Urinary bladder (tissue), 3 donors: ENCODE data around the gene MCF2L.

GRCh38 chr13:112735491-112735910 lies 45.7 kb downstream of the ATP11A start:
- PRO-cap, result no peak
- RAMPAGE, long total RNA, result no peak

- PRO-cap, result no peak
- RAMPAGE, long total RNA, result no peak
Observed at GRCh38 chr13:112742039-112742498, 52.2 kb downstream of the ATP11A start.

- PRO-cap, result no peak
- RAMPAGE, long total RNA, result no peak
Observed at GRCh38 chr13:112768613-112769225, 78.9 kb downstream of the ATP11A start.

- PRO-cap, result no peak
- RAMPAGE, long total RNA, result no peak
Observed at GRCh38 chr13:112861936-112862555, 107.0 kb upstream of the MCF2L start.

GRCh38 chr13:112873200-112874170 lies 95.5 kb upstream of the MCF2L start:
- PRO-cap, result no peak
- RAMPAGE, long total RNA, result no peak

GRCh38 chr13:112874361-112874810 lies 94.6 kb upstream of the MCF2L start:
- PRO-cap, result no peak
- RAMPAGE, long total RNA, result no peak

- PRO-cap, result no peak
- RAMPAGE, long total RNA, result no peak
Observed at GRCh38 chr13:112891279-112892029, 77.6 kb upstream of the MCF2L start.

GRCh38 chr13:112964714-112965399 lies 4.2 kb upstream of the MCF2L start:
- PRO-cap, result unidirectional peak, plus-strand start at chr13:112965201
- RAMPAGE, long total RNA, result no peak

- PRO-cap, result no peak
- RAMPAGE, long total RNA, result no peak
Observed at GRCh38 chr13:112968969-112970015, at the start of gene MCF2L. Gene MCF2L, plus strand, starts transcription at chr13:112969214.

DNA sequence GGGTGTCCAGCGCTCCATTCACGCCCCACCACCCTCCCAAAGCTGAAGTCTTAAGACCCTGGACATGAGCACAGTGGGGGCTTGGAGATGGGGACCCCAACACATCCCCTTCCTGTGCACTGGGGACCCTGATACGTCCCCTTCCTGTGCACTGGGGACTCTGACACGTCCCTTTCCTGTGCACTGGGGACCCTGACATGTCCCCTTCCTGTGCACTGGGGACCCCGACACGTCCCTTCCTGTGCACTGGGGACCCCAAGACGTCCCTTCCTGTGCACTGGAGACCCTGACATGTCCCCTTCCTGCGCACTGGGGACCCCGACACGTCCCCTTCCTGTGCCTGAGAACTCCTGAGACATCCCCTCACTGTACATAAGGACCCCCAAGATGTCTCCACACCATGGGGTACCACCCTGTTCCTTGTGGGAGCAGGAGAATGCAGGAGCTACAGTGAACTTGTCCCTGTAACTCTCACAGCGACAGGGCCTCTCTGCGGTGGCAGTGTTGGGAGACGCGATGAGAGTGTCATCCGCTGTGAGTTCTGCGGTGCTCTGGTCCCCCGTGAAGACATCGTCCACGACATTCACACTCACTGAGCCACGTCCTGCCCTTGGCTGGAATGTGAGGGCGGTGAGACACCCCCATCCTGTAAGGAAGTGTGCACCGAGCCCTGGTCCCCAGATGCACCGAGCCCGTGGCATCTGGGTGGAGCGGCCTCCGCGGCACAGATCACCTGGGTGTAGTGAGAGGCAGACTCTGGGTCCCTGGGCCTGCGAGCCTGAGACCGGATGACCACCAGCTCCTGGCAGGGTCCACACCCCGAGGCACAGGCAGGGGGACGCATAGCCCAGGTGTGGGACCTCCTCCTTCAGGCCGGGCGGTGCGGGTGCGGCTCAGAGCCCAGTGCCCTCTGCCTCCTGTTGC lies 12.1 kb downstream of the MCF2L start:
- PRO-cap, result no peak
- RAMPAGE, long total RNA, result no peak

GRCh38 chr13:113138698-113139560 lies 16.3 kb downstream of the F10 start:
- PRO-cap, result no peak
- RAMPAGE, long total RNA, result no peak

DNA sequence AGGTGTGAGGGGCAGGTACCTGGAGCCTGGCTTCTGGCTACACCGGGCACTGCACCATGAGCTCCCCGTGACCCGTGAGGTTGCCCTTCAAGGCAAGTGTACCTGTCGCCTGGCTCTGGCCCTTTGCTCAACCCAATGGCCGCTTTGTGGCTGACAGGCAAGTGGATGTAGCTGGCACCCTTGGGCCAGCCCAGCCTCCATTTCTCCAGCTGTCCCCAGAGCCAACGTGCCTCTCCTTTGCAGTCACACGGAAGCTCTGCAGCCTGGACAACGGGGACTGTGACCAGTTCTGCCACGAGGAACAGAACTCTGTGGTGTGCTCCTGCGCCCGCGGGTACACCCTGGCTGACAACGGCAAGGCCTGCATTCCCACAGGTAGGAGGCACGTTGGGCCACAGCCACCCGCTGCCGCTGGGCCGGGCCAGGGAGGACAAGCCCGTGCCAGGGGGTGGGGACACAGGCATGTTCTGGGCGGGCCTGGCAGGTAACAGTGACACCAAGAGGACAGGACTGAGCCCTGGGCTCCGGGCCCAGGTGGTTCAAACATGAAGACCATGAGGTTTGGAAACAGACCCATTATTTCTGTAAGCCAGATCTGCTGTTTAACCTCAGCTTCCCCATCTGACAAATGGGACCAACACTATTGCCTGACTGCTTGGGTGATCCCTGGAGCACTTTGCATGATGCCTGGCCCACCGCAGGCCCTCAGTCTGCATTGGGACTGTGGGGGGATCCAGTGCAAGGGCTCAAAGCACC lies 17.6 kb upstream of the PROZ start:
- PRO-cap, result no peak
- RAMPAGE, long total RNA, result no peak

GRCh38 chr13:113161182-113161892 lies 2.9 kb downstream of the PROZ start:
- PRO-cap, result no peak
- RAMPAGE, long total RNA, result no peak

- PRO-cap, result no peak
- RAMPAGE, long total RNA, result no peak
Observed at GRCh38 chr13:113179256-113180124, 21.0 kb downstream of the PROZ start.

GRCh38 chr13:113185037-113185481 lies 23.4 kb downstream of the PCID2 start:
- PRO-cap, result no peak
- RAMPAGE, long total RNA, result no peak

DNA sequence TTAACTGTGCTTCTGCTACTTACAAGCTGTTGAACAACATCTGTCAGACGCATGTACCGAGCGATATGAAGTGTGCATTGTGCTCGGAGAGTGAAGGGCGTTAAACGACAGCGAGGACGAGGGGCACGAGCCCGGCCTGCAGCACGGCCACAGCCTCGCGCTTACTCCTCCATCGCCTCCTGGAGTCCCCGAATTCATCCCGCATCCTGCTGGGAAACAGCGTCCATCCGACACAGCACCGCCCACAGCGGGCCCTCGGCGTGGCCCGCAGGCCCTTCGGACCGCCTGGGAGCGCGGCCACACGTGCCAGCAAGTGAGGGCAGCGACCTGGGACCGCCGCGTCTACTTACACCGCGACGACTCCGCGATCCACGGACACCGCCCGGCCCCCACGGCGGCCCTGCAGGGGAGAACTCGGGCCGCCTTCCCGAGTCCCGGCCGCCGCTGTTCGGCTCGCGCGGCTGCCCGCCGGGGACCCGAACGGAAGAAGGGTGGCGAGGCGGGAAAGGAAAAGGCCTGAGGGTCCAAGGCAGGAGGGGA lies 398 bp downstream of the PCID2 start:
- PRO-cap, result no peak
- RAMPAGE, long total RNA, result no peak

DNA sequence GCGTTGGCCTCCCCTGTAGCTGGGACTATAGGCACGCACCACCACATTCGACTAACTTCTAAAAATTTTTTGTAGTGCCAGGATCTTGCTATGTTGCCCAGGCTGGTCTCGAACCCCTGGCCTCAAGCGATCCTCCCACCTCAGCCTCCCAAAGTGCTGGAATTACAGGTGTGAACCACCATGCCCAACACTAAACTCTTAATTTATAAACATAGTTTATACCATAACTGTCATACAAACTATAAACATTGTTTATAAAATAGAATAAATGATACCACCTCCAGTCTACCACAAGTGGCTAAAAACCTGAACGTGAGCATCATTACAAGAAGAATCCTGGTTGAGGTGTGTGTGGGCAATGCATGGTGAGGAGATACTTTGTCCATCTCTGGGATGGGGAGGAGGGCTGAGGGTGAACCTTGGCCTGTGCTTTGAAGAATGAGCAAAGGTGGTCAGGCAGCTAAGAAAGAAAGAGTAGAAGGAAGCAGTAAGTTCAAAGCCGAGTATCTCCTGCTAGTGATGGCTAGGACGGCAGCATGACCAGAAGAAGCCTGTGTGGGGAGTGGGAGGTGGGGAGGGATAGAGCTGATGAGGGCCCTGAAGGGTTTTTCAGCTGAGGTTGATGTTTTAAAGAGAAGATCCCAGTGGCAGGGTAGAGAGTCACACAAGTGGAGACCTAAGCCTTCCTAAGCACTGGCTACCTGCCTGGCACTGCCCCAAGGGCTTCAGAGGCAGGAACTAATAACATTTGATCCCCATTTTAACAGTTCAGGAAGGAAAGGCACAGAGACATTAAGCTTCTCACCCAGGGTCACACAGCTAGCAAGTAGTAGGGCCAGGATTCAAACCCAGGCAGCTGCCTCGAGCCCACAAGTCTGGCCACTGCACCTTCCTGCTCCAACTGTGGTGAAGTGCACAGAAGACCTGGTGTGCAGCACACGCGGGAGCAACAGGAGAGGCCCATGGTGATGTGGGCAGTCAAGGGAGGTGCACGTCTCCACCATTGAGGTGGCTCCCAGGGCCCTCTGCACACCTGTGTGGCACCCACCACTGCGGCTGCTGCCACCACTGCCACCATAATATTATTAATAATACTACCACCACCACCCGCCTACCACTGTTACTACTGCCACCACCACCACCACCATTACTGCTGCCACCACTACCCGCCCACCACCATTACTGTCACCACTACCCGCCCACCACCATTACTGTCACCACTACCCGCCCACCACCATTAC lies 21.9 kb downstream of the CUL4A start:
- PRO-cap, result no peak
- RAMPAGE, long total RNA, result no peak

- PRO-cap, result no peak
- RAMPAGE, long total RNA, result no peak
Observed at GRCh38 chr13:113291826-113292785, 4.9 kb upstream of the LAMP1 start.

DNA sequence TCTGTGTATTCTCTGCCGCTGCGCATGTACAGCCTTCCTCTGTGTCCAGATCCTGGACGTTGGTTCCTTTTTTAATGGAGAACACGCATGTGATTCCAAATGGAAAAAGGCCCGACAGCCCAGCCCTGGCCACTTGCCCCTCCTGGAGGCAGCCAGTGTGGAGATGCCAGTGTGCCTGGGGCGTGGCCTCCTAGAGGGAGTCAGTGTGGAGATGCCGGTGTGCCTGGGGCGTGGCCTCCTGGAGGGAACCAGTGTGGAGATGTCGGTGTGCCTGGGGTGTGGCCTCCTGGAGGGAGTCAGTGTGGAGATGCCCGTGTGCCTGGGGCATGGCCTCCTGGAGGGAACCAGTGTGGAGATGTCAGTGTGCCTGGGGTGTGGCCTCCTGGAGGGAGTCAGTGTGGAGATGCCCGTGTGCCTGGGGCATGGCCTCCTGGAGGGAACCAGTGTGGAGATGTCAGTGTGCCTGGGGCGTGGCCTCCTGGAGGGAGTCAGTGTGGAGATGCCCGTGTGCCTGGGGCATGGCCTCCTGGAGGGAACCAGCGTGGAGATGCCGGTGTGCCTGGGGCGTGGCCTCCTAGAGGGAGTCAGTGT lies 16.4 kb downstream of the LAMP1 start:
- PRO-cap, result no peak
- RAMPAGE, long total RNA, result no peak

- PRO-cap, result no peak
- RAMPAGE, long total RNA, result no peak
Observed at GRCh38 chr13:113451871-113452676, 1.2 kb downstream of the ADPRHL1 start.